LHCN-M2 (cell line): ENCODE data around the genes CCDC47 and POLG2.

DNA sequence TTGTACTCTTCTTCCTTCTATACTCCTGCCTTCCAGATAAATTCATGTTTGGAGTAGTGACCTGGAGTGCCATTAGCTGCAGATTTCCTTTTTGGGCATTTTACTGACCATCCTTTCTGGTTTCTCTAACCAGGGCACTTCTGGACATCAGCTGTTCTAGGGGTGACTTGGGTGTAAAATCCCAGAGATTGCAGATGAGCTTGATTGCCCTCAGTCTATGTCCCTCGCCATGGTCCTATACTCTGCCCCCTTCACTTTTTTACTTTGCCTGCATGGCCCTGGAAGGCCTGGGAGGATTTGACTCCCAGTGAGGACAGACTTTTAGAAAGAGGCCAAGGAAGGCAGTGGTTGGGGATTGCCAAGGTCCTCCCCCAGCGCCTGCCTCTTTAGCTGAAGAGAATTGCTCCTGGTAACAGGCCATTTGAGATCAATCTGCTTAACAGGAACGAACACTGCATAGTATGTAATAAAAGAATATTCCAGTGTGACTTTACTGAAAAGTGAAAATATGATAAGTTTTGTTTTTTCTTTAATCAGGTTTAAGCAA lies 16.6 kb downstream of the LIMD2 start:
- RAMPAGE, long total RNA = no peak

GRCh38 chr17:63694267-63695239 lies 5.4 kb downstream of the LIMD2 start:
- RAMPAGE, long total RNA = no peak

DNA sequence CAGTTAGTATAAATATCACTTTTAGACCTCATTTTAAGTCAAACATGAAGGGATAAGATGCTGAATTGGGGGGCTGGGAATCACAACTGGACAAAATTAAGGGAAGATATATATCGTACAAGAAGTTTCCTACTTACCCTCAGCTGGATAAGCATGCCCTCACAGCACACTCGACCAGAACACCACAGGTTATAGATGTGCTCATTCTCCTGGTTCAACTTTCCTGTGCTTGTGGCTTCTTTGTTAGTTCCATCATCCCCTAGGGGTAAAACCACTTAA lies 12.4 kb downstream of the CCDC47 start:
- RAMPAGE, long total RNA = no peak

GRCh38 chr17:63773089-63773965 lies at the start of gene CCDC47:
Gene CCDC47 (minus strand): TSS chr17:63773597.
- RAMPAGE, long total RNA = start-site peak on the minus strand at chr17:63773569-63773604, 188 reads

- RAMPAGE, long total RNA = no peak
Measured at GRCh38 chr17:63821487-63821960, 5.7 kb upstream of the PSMC5 start.

GRCh38 chr17:63833463-63834250 lies 6.2 kb upstream of the FTSJ3 start:
- RAMPAGE, long total RNA = no peak

DNA sequence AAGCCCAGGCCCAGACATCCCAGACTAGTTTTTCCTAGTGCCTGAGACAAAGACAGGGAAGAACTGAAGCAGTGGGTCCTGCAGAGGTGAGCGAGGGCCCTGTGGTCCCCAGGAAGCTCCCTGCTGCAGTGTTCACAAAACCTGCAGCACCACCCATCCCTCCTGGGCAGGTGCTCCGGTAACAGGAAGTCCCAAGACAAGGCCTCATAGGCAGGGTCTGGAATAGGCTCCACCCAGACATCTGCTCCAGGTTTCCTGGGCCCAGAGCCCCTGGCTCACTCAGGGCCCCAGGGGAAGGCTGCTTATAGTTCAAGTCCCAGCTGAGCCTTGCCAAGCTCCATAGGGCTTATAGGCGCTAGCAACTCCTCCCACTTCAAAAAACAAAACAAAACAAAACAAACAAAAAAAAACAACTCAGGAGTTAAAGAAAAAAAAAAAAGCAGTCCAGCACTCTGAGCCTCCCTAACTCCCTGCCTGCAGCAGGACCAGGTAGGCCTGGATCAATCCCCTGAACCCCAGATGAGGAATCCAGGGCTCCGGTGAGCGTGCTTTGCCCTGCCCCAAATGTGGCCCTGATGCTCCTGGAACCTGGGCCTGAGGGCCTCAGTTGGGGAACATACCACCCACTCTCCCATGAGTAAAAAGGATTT lies 3.2 kb downstream of the SMARCD2 start:
- RAMPAGE, long total RNA = no peak

DNA sequence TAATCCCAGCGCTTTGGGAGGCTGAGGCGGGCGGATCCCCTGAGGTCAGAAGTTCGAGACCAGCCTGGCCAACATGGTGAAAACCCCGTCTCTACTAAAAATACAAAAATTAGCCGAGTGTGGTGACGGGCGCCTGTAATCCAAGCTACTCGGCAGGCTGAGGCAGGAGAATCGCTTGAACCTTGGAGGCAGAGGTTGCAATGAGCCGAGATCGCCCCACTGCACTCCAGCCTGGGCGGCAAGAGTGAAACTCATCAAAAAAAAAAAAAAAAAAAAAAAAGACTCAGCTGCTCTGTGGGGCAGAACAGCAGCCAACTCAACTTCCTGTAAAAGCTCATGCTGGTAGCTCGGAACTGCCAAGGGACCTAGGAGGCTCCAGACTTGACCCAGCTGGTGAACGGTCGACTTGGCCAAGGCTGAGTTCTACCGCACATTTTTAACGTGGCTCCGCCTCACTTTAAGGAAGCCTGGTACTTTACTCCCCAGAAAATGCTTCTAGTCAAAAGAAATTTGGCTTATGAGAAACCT lies 957 bp upstream of the SMARCD2 start:
- RAMPAGE, long total RNA = no peak

GRCh38 chr17:63987308-63987999 lies 10.7 kb upstream of the PRR29 start:
- RAMPAGE, long total RNA = no peak

GRCh38 chr17:64024037-64024809 lies 3.8 kb upstream of the ICAM2 start:
- RAMPAGE, long total RNA = no peak

DNA sequence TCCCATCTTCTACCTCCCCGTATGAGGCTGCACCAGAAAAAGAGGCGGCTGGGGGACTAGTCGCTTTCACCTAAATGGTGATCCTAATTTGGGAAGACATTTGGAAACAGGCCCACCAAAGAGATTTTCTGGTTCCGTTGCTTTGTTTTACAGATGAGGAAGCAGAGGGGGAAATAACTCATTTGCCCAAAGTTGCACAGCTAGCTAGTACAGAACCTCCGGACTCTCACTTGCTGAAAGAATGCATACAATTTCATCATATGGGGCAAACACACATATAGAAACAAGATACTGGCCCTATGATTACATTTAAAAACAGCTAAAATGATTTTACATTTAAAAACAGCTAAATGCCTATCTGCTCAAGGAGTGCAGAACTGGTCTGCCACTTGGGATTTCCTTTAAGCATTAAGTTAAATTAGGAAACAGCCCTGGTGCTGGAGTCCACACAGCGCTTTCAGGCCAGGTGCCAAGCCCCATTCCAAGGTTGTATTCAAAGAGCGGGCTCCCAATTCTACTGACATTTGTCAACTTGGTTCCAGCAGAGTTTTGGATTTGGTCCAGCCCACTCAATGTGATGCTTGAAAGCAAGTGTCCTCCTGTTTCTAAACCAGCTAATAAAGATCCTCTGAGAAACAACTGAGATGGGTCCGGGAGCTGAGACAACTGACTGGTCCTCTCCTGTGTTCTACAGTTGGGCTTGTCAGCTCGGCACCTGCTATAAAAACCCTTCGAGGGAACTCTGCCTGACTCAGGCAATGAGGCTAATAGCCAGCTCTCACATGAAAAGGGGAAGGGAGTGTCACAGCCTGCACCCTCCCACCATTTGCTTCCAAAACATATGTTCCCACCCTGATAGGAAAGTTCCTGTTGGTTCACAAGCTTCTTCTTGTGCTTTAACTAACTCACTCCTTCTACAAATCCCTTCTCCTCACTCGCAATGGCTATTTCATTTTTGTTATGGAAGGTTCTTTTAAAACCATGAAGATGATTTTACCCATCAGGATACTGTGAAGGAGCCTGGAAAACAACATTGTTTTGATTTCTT lies 11.6 kb downstream of the ERN1 start:
- RAMPAGE, long total RNA = no peak

DNA sequence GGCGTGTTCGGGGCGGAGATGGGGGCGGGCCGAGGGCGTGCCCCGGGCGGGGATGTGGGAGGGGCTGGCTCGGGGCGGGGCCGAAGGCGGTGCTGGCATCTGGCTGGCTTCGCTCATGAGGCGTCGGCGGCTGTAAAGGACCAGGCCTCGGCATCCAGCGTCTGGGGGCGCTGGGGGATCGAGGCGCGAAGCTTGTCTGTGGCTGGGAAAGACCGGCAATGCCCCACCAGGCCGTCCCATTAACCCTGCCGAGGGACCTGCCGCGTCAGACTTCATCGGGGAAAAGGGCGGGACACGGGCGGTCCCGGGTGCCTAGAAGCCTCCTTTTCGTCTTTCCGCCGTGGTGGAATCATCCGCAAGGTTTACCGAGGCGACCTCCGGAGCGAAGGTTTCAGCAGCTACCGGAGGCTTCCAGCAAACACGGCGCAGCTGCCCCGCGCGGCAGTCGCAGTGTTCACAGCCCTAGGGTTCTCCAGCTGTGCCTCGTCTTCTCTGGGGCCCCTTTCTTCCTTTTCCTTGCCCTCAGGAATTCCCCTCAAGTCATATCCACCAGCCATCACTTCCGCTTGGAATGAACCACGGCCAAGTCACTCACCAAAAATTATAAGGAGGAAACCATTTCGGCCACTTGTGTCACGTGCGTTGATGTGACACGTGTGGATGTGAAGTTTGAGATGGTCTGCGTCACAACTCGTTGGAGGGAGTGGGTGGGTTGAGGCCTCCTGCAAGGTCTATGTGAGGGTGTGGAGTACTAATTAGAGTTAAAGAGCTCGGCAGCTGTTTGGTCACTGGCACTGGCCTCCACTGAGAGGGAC lies 506 bp upstream of the ERN1 start:
- RAMPAGE, long total RNA = no peak

GRCh38 chr17:64264894-64265349 lies 1.9 kb upstream of the TEX2 start:
- RAMPAGE, long total RNA = no peak

GRCh38 chr17:64384930-64386087 lies 5.4 kb downstream of the PECAM1 start:
- RAMPAGE, long total RNA = no peak

GRCh38 chr17:64387558-64387887 lies 3.1 kb downstream of the PECAM1 start:
- RAMPAGE, long total RNA = no peak

DNA sequence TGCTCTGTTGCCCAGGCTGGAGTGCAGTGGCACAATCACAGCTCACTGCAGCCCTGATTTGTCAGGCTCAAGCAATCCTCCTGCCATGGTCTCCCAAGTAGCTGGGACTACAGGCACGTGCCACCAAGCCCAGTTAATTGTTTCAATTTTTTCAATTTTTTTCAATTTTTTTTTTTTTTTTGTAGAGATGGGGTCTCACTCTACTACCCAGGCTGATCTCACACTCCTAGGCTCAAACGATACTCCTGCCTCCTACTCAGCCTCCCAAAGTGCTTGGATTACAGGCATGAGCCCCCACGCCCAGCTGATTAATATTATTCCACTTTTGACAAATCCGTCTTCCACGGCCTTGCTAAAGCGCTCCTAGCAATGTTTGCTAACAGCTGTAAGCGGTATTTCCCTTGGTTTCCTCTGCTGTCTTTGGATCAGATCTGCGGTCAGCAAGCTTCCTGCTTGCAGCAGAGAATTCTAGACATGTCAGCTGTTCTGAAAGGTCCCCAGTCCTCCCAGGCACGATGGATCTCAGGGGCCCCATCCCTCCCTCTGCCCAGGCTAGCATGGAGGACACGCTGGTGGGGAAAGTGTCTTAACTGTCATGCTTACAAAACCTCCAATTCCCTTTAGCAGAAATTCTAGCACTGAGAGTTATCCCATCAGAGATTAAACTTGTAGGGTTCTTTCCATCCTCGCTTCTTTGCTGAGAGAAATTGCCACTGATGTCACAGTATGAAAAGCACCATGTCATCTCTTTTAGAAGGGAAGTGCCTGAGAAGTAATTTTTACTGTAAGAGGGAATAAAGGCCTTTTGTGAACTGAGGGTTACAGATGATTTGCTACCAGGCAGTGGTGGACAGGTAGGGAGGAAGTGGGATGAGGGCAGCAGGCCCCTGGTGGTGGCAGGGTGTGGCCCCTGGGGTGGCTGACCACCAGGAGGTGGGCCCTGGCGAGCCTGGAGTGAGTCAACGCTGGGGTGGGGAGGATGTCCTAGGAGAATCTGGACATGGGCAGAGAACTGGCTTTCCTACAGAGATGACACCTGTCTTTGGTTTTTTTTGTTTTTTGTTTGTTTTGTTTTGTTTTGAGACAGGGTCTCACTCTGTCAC lies 6.6 kb upstream of the MILR1 start:
- RAMPAGE, long total RNA = no peak

DNA sequence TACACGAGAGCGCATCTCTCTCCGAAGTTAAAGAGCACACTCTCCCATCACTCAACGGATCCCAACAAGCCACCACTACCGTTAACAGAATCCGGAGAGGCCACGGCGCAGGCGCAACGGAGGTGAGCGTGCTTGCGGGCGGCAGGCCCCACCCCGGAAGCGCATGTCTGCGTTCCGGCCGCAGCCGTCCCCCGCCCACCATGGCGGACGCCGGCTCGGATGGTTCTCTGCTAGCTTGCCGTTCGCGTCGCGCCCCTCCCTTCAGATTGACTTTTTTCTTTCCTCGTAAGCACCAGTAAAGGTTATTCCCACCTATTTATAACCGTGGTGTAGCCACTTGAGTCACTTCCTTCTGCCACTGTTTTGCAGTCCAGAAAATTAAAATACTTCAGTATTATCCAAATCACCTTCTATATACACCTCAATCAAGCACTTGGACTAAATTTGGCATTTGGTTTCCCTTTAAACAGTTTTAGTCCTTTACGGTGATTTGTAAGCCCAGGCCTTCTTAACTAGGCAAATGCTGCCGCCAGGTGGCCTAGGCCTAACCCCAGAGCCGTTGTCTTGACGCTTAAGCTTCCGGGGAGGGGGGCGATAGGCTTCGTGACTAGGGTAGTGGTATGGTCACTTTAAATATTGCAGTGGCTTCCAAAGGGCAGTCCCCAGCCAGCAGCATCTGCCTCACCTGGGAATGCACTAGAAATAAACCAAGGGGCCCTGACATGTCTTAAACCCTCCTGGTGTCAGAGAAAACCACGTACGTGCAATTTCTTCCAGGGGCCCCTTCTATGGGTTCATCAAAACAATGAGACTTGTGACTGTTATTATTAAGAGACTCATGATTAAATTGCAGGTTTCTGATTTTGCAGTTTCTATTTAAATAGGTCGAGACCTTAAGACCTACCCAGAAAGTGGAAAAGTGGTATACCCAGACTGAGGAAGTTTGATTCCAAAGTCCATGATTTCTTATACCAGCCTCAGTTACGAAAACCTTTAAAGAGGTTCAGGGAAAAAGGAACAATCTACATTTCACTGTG lies at the start of gene POLG2:
TSS of gene POLG2 (minus strand) at position 101 of the 1,037 bp plus-strand sequence.
- RAMPAGE, long total RNA = no peak

GRCh38 chr17:64499672-64500429 lies 3.0 kb upstream of the POLG2 start:
- RAMPAGE, long total RNA = no peak

- RAMPAGE, long total RNA = no peak
Measured at GRCh38 chr17:64500430-64501240, 3.8 kb upstream of the POLG2 start.

DNA sequence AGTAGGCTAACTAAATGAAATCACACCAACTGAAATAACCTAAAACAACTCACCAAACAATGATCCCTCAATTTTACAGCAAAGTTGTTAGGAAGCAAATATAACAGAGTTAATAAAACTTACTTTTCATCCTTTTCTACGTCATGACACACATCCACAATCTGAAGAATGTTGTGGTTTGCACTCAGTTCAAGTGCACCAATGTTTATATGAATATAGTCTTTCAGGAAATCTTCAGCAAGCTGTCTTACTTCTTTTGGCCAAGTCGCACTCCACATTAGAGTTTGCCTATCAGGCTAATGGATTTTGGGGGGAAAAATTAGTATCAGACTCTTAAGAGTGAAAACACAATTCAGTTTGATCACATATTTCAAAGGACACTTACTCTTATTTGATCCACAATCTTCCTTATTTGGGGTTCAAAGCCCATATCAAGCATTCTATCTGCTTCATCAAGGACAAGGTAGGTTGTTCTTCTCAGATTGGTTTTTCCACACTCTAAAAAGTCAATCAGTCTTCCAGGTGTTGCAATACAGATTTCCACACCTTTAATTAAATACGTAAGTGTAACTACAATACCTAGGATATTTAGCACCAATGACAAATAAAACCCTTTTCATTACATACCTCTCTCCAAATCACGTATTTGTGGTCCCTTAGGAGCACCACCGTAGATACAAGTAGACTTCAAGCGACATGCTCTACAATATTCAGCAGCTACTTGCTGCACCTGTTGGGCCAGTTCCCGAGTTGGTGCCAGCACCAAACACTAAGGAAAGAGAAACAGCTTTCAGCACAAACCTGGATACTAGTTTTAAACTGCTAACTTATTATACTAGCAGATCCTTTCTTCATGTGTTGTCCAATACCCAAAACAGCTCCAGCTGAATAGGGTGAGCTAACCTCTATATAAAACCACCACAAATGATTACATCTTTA lies 3.0 kb downstream of the DDX5 start:
- RAMPAGE, long total RNA = no peak